SP-49 (cell line): ENCODE measurements around a stretch of chr1.

- PRO-cap: no peak
These were observed 48.5 kb upstream of the CROCC start for GRCh38 chr1:16873259-16873584.

- PRO-cap: no peak
These were observed 32.8 kb upstream of the CROCC start for GRCh38 chr1:16888573-16889785.

DNA sequence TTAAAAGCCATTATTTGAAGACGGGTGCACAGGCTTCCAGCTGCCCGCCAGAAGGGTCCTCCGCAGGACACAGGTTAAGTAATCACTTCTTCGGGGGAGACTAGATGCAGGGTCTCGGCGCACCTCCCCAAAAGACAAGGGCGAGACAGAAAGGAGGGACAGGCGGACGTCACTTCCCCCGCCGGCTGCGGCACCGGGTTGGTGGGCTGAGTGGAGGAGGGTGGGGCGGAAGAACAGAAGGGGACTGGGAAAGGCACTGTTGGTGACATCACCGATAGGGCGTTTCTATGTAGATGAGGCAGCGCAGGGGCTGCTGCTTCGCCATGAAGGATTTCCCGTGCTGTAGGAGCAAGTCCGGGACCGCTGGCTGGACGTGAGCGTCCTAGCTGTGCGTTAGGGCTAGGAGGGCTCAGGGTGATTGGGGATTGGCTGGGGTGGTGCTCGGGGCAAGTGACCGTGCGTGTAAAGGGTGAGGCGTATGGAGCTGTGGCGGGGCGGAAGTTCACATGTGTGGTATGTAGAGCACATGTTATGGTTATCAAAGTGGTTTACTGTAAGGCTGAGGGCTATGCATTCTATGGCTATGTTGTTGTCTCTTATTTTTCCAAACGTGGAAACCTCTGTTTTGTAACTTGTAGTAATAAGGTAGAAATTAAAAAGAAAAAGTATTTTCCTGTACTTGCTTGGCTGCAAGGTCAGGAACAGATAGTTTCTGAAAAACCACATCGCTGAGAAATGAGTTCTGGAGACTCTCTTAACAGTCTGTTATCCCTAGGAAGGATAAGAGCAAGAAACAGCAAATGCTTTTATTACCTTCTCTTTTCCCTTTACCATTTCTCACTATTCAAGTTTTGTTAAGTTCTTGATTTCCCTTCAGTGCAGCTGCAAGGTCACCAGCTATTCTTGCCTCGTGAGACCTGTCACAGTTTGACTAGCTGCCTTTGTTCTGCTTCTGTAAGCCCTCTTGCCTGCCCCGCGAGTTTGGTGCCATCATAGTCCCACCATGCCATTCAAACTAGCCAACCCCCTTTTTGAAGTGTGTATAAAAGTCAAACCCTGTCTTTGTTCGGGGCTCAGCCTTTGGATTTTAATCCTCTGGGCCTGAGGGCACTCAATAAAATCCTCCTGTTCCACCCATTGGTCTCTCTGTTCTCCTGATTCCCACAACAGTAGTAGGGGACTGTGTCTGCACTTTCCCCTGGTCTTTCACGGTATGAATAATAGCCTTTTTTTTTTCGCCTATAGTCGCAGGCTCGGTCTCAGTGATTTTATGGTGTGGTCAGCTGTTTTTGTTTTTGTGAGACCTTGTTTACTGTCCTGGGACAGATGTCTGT is 16.6 kb upstream of the CROCC start:
- PRO-cap: unidirectional peak, minus-strand start at position 102 of the sequence; unidirectional peak, plus-strand start at position 511 of the sequence

DNA sequence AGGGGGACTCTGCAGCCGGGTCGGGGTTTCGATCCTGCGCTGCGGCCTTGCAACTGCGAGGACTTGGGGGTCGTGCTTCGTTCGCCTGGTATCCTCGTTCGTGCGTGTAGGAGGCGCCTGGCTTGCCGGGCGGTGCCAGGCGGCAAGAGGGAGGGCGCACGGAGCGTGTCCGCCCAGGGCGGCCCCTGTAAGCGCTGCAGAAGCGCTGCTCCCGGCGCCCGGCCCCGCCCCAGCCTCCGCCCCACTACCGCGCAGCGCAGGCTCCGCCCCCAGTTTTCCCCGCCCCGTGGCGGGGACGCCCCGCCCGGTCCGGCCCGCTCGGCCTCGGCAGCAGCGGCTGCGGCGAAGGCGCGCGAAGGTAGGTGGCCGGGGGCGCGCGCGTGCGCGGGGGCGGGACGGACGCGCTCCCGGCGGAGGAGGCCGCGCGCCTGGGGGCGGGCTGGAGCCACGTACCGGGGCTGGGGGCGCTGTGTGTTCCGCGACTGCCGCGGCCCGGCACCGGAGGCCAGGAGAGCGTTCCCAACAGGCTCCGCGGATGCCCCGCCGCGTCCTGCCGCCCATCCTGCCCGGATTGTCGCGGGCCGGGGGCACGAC is 7.9 kb upstream of the CROCC start:
- PRO-cap: bidirectional peak, plus-strand start at position 448 of the sequence, minus-strand start at position 100 of the sequence

DNA sequence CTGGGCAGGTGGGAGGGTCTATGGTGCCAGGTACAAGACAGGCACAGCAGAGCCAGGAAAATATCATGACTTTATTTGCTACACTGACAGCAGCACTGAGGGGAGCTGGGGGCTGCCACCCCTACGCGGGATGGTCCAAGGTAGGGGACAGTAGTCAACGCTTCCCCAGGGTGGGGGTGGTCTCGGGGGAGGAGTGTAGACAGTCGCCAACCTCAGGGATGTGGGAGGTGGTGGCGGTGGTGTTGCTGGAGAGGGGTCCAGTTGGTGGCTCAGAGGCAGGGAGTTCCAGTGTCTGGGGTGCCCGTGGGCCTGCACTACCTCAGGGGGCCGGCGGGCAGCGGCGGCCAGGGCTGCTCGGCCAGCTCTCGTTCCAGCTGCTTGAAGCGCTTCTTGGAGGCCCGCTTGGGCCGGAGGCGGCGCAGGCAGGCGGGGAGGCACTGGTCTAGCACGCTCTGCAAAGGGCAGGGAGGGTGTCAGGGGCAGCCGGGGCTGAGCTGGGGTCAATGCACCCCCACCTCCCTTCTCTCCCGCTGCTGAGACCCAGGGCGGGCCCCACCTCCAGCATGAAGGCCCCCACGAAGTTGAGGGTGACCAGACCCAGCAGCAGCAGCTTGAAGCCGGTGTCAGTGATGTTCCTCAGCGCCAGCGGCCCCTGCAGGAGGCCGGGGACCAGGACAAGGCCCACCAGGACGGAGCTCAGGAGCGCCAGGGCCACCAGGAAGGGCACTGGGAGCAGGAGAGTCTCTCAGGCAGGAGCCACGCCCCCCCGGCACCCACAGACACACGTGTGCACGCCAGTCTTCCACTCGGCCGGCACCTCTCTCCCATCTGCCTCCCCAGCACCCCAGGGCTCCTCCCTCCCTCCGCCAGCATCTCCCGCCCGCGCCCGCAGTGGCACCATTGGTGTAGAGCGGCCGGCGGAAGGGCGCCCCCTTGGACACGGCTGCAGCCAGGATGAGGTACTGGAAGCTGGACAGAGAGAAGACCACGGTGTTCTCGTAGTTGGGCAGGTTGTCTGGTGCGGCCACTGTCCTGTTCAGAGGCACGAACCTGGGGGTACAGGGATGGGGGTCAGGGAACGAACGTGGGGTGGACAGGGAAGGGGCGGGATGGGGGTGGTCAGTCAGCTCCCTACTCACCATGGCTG is 5.9 kb upstream of the MFAP2 start:
- PRO-cap: no peak

DNA sequence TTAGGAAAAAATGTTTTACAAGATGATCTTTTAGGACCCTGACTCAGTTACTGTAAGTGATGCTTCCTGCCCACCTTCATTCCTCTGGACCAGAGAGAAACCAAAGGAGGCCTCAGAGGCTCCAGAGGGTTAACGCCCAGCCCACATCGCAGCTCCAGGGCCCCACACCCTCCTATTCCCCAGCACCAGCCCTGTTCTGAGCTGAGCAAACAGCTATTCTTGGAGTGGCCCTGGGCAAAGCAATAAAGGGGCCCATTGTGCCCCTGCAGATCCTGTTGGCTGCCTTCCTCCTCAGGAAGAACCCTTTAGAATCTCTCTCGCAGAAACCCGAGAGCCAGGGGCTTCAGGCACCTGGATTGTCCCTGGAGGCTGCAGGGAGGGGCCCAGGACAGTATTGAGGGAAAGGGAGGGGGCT is 9.4 kb downstream of the PADI2 start:
- PRO-cap: no peak

- PRO-cap: no peak
These were observed 12.5 kb upstream of the PADI1 start for GRCh38 chr1:17192259-17193057.

- PRO-cap: no peak
These were observed 30.8 kb downstream of the RCC2 start for GRCh38 chr1:17408482-17409212.

DNA sequence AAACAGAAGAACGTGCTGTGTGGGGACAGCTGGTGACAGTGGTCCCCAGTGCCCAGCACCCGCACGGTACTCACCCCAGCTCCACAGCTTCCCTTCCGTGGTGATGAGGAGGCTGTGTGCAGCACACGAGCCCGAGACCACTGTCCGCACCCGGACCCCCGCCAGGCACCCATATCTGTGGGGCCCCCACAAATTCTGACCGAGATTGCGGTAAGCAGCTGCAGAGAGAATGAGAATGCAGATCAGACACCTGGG is 14.1 kb downstream of the RCC2 start:
- PRO-cap: no peak

DNA sequence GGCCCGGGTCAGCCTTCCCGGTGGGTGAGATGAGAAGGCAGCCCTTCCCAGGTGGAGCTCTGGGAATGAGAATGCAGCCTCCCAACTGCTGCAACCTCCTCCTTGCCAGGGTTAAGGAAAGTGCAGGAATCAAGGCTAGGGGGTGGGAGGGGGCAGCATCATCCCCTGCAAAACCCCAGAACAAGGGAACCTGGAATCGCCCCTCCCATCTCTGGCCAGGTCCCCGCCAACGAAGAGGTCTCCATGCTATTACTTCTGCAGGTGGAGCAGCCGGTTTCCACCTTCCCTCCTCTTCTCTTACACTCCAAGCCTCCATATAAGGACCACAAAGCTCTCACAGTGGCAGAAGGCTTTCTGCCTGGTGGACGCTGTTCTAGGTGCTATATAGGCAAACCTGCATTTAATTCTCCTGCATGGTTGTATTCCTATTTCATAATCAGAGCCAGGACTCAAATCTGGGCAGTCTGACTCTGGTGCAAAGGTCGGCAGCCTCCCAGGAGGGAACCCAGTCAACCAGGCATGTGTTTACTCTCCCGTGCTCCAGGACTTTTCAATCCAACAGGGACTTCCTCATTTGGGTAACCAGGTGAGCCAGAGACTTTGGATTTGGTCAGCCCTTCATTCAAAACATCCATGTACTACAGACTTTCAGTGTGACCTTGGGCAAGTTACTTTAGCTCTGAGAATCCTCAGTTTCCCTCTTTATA is 22.8 kb upstream of the ARHGEF10L start:
- PRO-cap: no peak

DNA sequence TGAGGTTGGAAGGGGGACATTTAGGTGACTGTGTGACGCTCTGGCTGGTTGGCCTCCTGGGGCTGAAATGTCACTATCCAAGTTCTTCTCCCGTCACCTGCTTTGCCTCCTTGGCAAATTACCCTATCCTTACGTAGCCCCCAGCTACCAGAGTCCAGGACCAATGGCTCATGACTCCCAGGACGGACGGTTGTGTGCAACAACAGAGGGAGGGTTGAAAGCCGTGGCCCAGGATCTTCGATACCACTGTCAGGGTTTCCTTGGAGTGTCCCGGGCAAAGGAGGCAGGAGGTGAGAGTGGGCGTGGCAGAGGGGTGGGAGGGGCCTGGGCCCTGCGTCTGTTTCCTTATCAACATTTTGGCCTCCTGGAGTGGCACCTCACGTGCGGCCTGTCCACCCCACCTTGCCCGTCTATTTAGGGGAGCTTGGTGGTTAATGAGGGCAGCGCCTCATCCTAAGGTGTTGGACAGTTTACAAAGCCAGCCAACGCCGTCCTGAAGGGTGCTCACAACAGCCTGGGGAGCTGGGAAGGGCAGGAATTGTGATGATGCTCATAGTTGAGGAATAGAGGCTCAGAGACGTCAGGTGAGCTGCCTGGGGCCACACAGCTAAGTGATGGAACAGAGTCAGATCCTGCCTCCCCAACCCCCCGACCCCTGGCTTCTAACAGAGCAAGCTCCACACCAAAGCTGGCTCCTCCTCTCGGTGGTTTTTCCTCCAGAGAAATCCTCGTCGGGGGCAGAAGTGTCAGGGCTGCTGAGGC is 17.5 kb upstream of the ARHGEF10L start:
- PRO-cap: no peak

DNA sequence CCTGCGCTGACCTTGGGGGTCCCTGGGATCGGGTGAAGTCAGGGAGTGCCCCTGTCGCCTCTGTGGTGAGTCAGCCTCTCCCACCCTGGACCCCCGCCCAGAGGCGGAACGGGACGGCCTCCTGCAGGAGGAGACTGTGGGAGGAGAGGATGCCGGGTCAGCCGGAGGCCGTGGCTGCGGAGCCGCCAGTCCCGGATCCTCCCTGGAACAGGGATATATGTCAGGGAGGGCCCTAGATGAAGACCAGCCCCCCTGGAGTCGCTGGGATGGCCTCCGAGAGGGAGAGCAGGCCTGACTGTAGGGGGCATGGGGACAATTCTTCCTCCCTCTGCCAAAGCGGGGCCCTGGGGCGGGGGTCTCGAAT is 794 bp downstream of the ARHGEF10L start:
- PRO-cap: no peak

DNA sequence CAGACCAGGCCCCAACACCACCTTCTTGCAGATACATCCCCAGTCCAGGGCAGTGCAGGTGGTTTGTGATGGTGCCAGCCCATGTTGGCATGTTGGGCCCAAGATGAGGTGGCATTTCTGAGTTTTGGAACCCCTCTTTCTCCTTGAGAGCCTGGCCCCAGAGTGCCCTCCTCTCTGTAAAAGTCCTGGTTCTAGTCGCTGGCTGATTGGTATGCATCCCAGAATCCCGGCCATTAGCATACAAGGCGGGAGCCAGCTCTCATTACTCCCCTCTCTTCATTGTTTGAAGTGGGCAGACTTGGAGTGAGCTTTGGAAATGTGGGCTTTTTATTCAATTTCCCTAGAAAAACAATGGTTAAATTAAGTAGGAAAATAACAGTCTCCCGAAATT is 7.8 kb downstream of the ARHGEF10L start:
- PRO-cap: no peak

- PRO-cap: no peak
These were observed 25.1 kb downstream of the ARHGEF10L start for GRCh38 chr1:17564519-17565069.

GRCh38 chr1:17567576-17568180 is 28.2 kb downstream of the ARHGEF10L start:
- PRO-cap: no peak

- PRO-cap: no peak
These were observed 65.8 kb downstream of the ARHGEF10L start for GRCh38 chr1:17605364-17605561.

DNA sequence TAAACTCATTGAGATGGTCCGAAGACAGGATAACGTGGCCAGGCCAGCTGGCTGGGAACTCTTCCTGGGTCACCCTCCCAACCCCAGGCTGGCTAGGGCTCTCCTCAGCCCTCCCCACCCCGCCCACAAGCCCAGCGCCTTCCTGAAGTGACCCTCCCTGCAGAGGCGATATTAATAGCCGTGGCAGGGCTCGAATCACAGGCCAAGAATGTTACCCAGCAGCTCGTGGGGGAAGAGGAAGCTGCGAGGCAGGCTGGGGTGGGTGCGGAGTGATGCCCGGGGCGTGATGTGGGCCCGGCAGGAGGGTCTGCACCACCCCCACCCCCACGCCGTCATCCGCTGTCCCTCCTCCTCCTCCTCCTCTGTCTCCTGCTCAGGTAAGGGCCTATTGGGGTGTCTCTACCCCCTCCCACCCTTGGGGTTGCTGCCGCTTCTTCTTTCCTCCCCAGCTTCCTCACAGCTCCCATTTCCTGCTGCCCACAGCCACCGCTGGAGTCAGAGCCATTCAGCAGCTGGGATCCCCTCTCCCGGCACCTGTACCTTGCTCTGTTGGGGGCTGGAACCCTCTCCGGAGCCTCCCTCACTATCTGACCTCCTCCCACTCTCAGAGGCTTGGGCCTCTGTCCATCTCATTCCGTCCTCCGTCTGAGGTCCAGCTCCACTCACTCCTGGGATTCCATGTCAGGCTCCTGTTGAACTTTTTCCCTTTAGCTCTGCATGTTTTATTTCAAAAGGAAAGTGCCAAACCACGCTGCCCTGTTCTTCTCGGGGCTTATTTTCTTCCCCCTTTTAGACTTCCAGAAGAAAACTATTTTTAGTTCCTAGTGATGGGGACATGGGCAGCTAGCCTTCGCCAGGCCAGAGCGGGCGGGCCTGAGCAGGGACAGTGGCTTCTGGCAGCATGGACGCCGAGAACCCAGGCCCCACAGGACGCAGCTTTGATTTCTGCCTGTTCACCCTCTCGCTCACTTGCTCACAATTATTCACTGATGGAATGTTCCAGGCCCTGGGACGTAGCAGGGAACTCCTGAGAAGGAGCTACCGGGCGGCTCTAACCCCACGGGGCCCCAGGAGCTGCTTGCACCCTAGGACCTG is 79.0 kb downstream of the ARHGEF10L start:
- PRO-cap: no peak

GRCh38 chr1:17646771-17647491 is 107.4 kb downstream of the ARHGEF10L start:
- PRO-cap: no peak

- PRO-cap: no peak
These were observed 66.5 kb upstream of the IGSF21 start for GRCh38 chr1:18041036-18041493.

- PRO-cap: no peak
These were observed 17.6 kb upstream of the KLHDC7A start for GRCh38 chr1:18462993-18463670.